ENCODE results near the genes RPL27 and IFI35.

- PRO-cap: no peak
Observed at GRCh38 chr17:42275205-42275310, 1.1 kb downstream of the STAT5B start.

DNA sequence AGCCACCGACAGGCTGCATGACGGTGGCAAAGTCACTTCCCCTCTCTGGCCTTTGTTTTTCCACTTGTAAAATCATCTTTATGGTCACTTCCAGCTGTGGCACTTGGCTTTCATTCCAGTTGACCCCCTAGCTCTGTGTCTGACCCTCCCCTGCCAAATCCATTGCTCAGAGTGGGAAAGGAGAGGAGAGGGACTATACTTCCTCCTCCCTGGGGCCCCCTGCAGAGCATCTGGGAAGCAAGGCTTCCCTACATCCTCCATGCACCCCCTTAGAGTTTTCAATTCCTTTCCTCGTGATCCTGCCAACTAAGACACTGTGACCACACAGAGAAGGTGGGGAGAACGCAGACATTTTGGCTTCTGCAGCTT is 1.5 kb upstream of the STAT5A start:
- PRO-cap: no peak

DNA sequence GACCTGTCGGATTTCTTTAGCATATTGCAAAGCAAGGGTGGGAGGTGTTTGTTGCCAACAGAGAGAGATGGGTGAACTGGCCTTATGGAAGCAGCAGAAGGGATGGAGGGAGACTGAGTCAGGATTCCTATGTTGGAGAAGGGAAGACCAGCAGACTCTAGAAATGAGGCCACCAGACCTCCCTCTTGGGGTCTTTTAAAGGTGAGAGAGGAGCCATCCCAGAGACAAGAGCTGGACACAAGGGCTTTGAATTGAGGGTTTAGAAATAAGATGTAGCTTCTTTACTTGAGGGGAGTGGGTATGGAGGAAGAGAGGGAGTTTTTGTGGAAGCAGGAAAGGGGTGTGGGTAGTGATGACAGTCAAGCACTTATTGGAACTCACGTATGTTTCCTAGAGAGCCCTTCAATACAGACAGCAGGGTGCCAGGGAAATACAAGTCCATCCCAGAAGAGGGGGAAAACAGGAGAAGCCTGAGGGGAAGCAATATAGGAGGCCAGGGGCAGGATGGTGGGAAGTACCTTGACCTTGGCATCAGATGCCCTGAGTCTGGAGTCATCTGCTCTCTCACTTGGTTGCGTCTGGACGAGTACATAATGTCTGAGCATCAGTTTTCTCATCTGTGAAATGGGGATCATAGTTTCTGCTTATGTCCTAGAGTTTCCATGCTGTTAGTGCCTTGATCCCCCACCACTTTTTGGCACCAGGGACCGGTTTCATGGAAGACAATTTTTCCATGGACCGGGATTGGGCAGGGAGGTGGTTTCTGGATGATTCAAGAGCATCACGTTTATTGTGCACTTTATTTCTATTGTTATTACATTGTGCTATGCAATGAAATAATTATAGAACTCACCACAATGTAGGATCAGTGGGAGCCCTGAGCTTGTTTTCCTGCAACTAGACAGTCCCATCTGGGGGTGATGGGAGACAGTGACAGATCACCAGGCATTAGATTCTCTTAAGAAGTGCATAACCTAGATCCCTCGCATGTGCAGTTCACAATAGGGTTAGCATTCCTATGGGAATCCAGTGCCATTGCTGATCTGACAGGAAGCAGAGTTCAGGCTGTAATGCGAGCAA is 2.2 kb downstream of the STAT5A start:
- PRO-cap: no peak

DNA sequence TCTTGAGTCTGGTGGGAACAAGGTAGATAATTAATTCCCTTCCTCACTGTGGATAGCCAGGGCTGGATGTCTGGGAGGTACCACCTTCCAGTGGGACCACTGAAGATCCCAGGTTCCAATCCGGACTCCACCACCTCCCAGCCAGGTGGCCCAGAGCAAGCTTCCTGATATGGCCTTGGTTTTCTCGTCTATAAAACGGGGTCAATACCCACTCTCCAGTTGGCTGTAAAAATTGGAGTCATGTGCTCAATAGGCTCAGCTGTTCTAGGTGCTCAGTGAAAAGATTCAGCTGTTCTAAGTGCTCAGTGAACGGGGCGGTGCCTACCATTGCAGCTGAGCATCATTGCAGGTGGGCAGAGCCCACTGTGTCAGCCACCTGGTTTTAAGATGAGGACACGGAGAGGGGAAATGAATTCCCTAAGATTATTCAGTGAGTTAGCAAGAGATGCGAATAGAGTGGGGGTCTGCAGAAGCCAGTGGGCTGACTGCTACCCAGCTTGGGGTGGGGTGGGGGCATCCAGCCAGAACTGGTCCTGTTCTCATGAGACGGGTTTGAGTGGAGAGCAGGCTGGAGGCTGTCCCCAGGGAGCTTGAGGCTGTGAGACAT is 21.7 kb downstream of the STAT5A start:
- PRO-cap: no peak

DNA sequence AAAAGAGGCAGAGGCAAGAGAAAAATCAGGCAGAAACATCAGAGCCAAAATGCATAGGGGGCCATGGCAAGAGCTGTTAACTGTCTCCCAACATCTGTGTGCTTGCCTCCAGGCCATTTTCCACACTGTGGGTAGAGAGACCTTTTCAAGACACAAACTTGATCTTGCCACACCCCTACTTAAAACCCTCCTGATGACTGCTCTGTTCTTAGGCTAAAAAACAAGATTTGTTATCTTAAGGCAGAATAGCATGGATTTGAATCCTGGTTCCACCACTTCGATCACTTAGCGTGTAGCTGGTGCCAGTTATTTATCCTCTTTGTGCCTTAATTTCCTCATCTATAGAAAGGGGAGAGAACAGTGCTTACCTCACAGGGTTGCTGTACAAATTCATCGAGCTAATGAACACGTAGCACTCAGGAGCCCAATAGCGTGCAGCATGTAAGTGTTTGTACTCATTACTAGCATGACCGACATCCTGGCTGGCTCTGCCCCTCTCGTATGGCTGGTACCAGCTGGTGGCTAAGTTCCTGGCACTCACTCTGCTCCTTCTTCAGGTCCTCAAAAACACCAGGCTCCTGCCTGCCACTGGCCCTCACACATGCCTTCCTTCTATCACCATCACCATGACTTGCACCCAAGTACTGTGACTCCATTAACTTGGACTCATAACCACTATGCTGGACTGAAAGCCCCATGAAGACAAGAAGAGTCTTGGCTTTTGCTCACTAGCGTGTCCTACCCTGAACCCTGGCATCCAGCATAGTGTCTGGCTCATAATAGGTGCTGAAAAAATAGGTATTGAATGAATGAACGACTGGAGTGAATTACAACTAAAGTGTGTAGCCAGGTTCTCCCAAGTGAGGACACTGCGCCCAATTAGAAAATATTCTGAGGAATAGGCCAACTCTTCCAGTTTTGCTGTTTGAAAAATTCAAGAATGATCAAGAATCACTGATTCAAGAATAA is 25.6 kb downstream of the STAT3 start:
- PRO-cap: no peak

GRCh38 chr17:42548106-42548979 is 4.4 kb upstream of the HSD17B1 start:
- PRO-cap: no peak

DNA sequence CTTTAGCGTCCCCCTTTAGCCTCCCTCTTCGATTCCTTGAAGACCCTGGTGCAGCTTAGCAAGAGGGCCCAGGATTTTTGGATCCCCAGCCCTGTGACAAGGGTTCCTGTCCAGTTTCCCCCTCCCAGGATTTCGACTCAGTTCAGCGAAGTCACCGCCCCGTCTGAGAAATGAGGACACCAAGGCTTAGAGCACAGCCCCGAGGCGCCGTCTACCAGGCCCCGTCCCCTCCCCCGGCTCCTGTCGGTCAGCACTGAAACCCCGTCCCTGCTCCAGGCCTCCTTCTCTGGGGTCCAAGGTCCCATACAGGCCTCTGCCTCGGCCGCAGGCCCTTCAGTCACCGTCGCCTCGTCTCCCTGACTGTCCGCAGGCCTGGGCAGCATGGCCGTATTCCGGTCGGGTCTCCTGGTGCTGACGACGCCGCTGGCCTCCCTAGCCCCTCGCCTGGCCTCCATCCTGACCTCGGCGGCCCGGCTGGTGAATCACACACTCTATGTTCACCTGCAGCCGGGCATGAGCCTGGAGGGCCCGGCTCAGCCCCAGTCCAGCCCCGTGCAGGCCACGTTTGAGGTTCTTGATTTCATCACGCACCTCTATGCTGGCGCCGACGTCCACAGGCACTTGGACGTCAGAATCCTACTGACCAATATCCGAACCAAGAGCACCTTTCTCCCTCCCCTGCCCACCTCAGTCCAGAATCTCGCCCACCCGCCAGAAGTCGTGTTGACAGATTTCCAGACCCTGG is 466 bp downstream of the COASY start:
- PRO-cap: no peak

DNA sequence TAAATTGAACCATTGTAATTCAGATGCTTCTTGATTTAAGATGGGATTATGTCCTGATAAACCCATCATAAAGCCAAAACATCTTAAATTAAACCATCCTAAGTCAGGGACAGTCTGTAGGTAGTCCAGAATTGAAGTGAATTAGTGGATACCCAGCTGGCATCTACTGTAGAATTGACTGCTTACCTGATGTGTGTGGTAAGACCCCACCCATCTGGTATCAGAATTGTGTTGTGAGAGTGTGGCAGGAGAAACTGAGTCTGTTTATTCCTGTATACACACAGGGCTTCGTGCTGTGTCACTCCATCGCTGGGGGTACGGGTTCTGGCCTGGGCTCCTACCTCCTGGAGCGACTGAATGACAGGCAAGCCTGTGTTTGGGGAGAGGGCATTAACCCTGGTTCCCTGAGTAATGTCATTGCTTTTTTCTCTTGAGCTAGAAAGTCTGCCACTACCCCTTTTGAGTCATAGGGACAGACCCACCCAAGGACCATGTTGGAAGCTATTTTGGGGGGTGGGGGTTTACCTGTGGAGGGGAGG is 3.7 kb downstream of the TUBG2 start:
- PRO-cap: no peak

- PRO-cap: no peak
Observed at GRCh38 chr17:42749012-42749641, 4.3 kb upstream of the EZH1 start.

DNA sequence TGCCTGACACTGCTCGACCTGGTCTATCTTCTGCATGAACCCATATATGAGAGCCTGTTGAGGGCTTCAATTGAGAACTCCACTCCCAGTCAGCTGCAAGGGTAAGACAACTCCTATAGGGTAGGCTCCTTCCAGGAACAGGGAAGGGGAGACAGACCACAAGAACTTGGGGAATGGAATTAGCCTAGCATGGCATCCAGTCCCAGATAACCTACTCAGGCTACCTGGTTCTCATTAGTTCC is 8.0 kb downstream of the CNTD1 start:
- PRO-cap: no peak

DNA sequence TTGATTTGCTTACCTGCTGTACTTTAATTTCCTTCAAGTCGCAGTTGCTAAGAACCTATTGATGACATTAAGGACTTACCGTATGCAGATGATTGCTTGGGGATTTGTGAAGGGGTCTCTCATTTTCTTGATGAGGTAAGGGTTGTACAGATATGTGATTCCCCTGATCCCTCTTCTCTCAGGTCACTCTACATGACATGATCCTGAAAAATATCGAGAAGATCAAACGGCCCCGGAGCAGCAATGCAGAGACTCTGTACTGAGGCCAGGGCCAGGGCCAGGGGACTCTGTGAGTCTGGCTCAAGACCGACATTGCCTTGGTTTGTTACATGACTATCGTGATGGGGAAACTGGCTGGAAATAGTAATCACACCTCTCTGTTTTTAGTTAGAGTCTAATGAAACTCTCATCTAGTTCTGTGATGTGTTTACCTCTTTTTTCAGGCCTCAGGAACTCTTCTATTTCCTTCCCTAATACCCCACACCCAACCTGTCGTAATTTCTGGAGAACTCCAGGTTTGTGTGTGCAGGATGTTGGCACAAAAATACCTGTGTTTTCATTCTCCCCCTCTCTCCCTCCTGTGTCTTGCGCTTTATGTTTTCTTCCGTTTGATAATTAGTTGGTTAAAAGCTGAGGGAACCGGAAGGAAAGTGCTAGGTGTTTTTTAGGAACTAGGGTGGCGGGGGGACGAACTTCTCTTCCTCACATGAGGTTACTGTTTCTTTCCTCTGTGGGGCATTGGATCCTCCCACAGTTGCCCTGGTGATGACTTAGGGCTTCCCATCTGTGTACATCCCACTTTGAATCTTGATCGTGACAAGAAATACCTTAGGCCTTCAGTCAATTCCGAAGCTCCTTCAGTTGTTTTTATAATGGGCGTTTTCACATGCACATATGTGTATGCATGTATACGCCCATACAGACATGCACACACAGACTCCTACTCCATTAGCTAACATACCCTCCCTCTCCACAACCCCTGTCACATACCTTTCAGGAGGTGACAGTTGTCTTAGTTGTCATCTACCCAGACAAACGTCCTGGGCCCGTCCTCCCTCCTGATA is 2.7 kb upstream of the AOC2 start:
- PRO-cap: no peak

DNA sequence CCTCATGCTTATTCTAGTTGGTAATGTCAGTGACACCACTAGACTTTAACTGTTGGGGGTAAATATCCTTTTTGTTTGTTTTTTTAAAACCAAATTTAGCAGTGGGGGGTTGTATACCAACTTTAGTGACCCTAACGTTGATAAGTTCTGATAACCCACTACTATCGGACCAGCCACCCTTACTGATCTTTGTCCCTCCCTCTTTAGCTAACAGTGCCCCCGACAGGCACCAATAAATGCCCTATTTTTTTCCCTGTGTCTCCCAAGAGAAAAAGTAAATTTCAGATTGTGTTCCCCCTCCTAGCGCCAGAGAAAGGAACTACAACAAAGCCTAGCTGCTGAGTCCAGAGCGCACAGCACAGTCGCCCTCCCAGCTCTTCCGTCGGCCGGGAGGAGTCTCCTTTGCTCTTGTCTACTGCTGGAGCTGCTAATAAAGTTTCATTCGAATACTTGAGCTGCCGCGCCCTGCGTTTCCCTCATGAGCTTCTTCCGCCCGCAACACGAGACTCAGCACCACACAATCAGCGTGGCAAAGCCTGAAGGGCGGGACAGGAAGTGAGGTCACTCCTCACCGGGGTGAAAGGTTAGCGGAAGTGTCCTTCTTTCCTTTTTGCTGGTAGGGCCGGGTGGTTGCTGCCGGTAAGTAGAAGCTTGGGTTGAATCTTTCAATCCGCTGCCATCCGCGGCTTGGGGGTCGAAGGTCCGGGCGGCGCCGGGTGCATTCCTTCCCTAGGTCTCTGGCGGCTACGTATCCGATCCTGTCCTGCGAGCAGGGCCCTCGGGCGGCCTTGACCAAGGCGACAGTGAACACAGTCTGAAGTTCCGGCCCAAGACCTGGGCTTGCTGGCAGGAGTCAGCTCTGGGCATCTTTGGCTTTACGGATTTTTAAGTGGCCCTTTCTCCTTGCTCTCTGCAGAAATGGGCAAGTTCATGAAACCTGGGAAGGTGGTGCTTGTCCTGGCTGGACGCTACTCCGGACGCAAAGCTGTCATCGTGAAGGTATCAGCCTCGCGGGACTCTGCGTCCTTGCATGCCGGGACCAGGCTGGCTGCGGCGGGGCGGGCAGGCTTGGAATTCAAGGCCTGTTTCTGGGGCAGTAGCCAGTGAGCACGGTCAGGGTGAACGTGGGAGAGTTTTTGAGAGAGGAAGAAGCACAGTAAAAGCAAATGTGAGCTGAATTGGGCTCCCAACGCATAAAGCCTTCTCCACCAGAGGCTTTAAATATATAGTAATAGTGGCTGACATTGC is at the start of gene RPL27:
RPL27 (plus strand) TSS at position 587 of the 1,248 bp plus-strand sequence.
- PRO-cap: bidirectional peak, plus-strand start at position 623 of the sequence, minus-strand start at position 384 of the sequence

- PRO-cap: bidirectional peak, plus-strand start at chr17:43006785, minus-strand start at chr17:43006669
Observed at GRCh38 chr17:43006480-43007217, at the start of gene IFI35. Gene IFI35 (plus strand): TSS chr17:43006784.

DNA sequence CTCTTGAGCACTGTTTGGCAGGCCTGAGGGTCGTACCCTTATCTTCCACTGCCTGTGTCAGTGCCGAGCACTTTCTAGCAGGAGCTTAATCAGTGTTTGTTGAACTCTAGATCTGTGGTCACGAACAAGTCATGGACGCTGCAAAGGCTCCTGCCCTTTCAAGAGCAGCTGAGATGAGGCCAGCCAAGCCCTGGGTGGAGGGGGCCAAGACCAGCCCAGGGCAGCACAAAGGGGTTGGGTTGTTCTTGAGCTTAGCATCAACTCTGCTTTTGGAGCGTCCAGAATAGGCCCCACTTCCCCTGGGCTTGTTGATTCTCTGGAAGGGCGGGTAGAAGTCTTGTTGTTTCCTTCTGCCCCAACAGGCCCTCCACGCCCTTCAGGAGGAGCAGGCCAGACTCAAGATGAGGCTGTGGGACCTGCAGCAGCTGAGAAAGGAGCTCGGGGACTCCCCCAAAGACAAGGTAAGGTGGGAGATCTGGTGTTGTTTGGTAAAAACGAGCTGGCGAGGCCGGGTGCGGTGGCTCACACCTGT is 5.3 kb downstream of the IFI35 start:
- PRO-cap: no peak

DNA sequence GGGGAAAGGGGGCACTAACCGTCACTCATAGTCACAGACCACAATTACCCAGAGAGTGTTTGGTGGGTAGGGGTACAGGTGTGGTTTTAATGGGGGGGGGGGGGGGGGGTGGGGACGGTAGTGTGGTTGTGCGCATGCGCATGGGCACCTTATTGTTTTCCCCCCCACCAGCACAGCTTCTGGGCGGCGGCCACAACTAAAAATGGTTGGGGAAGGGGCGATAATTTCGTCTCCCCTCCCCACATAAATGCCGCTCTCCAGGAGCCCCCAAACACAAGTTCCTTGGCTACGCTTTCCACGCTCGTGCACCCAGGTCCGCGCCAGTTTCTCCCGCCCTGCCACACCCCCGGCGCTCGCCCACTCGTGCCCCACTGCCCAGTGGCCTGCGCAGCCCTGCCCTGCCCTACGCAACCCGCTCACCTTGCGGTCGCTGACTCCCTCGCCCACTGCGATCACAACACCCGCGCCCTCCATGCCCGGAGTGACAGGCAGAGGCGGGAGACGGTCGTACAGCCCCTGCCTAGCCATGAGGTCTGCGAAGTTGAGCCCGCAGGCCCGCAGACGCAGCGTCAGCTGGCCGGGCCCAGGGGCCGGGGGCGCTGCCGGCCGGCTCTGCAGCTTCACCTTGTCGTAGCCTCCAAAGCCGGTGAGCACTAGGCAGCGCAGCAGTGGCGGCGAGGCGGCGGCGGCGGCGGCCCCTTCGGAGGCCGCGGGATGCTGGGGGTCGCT is 505 bp downstream of the VAT1 start:
- PRO-cap: no peak

- PRO-cap: no peak
Observed at GRCh38 chr17:43166035-43167147, 4.6 kb upstream of the NBR1 start.

GRCh38 chr17:43290157-43290543 is 61.7 kb upstream of the CCDC200 start:
- PRO-cap: no peak

- PRO-cap: no peak
Observed at GRCh38 chr17:43350959-43351504, 47.8 kb upstream of the ARL4D start.

DNA sequence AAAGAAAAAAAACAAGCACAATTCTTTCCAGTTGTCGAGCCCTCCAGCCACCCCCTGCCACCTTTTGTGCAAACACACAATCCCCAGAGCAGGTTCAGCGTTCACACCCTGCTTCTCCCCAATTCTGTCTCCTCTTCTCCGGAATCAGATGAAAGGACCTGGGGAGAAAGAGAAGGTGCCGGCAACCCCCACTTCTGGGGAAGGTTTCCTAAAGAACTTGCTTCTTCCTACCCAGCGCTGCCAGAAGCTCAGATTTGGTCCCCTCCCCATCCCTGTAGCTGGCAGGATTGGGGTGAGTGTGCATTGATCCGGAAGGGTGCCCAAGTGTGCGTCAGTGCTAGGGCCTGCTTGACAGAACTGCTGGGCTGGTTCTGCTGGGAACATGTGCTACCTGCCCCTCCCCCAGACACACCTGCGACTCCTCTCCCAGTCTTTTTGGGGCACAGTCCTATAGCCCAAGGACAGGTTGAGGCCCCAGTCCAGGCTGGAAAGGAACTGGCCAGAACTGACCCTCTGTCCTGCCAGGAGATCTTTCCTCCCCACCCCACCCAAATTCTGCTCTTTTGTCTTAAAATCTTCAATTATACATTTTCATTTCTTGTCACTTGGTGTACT is 3.3 kb downstream of the ARL4D start:
- PRO-cap: no peak

DNA sequence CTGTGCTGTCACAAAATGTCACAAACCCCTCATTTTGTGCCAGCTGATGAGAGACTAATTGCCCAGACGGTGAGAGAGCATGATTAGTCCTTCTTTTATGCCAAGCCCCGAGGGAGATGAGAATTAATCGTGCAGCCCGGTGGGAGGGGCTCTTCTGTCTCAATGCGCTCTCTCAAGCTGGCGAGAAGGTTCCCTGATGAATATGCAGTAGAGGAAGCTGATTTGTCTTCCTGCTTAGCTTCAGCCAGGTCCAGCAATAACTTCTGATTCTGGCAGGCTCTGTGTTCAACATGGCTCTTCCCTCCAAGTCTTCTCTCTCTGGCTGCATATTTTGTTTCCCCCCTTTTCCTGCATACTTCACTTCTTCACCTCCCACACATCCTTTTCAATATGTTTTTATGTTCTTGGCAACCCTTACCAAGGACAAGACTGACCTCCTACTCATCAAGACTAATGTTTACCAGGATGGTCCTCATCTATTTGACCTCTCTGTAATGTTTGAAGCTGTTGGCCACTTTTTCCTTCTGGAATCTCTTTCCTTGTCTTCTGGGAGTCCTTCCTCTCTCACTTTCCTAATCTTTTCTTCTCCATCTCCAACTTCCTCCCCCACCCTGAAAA is 33.0 kb downstream of the ARL4D start:
- PRO-cap: no peak

Data from cardiac septum (tissue), 1 donor.